GM12891 (cell line): ENCODE data around the gene CDKN3.

GRCh38 chr14:53126809-53127101, 26.4 kb downstream of the DDHD1 start:
- RRBS = no CpG with 5 or more reads among the region's 5 CpGs

DNA sequence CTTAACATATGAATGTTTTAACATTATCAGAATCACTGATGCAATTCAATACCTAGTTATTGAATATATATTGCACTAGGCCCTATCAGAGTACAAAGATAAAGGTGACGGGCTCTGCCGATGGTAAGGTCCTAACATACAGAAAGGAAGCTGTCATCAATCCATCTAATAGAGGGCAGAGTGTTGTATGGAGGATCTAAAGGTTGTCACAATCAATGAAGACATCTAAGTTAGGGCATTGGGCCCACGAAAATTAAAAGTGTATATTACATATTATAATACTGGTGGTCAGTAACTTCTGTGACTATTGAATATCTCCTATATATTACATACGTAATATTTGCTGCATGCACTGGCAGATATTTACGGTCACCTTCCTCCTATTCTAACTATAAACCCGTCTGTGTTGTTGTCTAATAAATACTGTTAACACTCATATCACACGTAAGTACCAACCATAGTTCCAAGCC, 2.0 kb downstream of the DDHD1 start:
- RRBS = no CpG with 5 or more reads among the region's 7 CpGs

GRCh38 chr14:53946415-53947351, 9.9 kb downstream of the BMP4 start:
- RRBS = 23% methylated on average over 17 of the region's 70 CpGs

- RRBS = 3% methylated on average over 7 of the region's 56 CpGs
These were observed 884 bp downstream of the BMP4 start for GRCh38 chr14:53955486-53956396.

- RRBS = 1% methylated on average over 15 of the region's 83 CpGs
These were observed at the start of gene CDKN3 for GRCh38 chr14:54396306-54397328. TSS of gene CDKN3 (plus strand) at chr14:54397007.

- RRBS = no CpG with 5 or more reads among the region's 8 CpGs
These were observed 7.7 kb downstream of the SAMD4A start for GRCh38 chr14:54574544-54575015.

DNA sequence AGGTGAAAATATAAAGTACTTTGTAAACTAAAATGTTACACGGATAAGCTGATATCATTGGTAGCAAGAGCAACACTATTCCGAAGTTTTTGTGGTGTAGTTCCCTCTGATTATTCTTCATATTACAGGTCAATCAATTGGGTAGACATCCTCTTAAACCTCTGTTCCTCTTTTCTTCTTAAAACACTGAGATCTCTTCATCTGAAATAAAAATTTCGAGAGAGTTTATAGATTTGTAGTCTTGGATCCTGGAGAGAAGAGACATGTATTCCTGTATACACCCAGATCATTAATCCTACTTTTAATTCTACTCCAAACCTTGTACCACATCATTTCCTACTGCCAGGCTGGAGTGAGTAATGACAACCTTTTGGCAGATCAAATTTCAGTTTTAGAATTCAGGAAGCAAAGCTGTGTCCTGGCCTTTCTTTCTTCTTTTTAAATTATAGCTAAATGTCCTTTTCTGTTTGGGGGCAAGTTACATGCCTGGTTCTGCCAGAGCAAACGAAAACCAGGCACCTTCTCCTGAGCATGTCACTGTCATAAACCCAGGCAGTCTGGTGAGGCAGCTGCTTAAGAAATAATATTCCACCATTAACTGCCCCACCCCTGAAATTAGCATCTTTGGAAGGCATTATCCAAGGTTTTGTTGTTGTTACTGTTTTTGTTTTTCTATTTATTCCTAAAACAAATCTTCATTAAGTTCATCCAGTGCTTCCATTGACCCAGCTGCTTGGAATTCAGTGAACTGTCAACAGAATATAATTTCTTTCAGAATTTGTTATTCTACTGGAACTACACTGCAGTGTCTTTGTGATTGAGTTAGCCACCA, 33.0 kb downstream of the SAMD4A start:
- RRBS = no CpG with 5 or more reads among the region's 4 CpGs

DNA sequence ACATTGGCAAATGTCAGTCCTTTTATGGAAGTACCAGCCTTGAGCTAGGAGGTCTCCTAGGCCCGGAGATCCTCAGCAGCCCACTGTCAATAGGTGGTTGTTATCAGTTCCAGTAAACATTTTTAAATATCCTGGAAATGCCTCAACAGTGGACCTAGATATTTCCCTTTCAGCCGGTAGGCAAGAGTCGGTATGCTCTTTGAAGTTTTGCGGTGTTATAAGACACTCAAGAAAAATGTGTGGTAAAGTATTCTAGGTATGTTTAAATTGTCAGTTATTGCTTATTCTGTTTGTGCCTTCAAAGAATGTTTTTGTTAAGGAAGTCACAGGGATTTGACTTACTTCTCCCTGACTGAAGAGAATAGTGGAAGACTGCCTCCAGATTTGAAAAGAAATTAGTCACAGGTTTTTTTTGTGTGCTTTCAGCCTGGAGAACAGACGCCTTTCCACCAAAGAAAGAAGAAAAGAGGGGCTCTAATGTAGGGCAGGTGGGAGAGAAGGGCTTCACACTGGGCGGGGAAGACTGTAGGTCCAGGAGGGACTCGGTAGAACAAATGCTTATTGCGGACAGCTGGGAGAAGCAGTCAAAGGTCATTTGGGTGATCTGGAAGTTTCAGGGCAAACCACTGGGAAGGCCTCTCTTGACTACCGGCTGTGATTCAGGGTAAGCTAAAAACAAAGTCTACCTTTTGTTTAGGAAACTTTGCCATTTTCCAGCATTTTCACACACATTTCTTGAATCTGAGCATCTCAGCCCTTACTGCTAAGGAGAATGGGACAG, 76.7 kb downstream of the SAMD4A start:
- RRBS = 100% methylated on average over 1 of the region's 9 CpGs

GRCh38 chr14:54648750-54649685, 82.1 kb downstream of the SAMD4A start:
- RRBS = no CpG with 5 or more reads among the region's 13 CpGs

DNA sequence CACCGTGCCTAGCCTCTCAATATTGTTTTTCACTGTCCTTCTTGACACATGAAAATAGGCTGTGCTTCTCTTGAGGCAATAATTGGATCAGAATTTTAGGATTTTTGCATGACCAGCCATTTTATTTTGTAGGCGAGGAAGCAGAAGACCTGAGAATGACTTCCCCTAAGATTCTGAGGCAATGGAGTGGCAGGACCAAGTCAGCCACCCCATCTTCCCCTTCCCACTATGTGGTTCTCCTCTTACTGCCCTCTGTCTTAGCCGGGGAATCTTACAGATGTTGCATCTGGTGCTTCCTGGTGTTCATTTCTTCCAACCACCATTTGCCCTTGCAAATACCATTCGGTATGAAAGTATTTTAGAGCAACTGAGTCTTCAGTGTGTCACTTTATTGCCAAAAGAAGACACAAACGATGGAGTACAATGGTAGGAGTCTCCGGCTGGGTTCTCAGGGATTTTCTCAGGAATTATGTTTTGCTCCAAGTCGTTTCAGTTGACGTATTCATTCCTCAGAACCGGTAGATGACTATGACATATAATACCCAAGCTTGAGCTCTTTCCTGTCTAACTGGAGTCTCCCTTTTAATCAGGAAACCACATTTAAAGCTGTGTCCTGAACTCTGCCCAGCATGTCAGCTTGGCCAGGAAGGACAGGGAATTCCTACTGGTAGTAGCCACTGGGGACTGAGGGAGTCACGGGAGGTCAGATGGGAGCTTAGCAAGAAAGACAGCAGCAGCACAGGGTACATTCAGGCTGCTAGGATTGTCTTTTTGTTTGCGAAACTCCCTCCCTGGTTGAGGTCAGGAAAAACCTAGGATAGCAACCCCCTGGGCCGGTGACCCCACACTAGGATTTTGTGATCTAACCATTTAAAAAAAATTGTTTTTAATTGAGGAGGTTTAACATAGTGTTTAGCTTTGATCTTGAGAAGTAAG, 87.0 kb downstream of the SAMD4A start:
- RRBS = no CpG with 5 or more reads among the region's 12 CpGs

GRCh38 chr14:54673031-54673921, 106.3 kb downstream of the SAMD4A start:
- RRBS = no CpG with 5 or more reads among the region's 9 CpGs

GRCh38 chr14:54770315-54771090, 132.1 kb downstream of the GCH1 start:
- RRBS = no CpG with 5 or more reads among the region's 8 CpGs

- RRBS = no CpG with 5 or more reads among the region's 15 CpGs
These were observed 87.6 kb downstream of the GCH1 start for GRCh38 chr14:54814959-54815543.

GRCh38 chr14:54901382-54901992, 1.1 kb downstream of the GCH1 start:
- RRBS = under 1% methylated on average over 7 of the region's 27 CpGs

- RRBS = no CpG with 5 or more reads among the region's 11 CpGs
These were observed 23.3 kb downstream of the MAPK1IP1L start for GRCh38 chr14:55074465-55075366.

- RRBS = no CpG with 5 or more reads among the region's 18 CpGs
These were observed 6.2 kb upstream of the LGALS3 start for GRCh38 chr14:55122506-55123598.

DNA sequence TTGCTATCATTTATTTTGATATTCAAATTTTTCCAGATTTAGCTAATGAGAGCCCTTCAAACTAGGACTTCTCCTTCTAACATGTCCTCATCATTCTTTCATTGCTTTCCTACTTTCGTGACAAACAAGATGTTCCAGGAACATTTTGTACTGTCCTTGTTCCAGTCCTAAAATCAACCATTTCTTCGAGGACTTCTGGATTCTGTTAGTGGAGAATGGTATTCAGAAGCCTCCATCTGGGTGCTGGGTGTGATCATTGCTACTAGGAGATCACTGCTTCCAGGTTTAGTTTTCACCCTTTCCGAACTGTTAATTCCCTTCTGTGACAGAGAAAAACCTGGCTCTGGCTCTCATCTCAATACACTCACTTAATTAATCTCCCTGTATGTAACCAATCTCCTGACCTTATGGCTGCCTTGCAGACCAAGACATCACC, 29.5 kb upstream of the FBXO34 start:
- RRBS = no CpG with 5 or more reads among the region's 3 CpGs

GRCh38 chr14:55271887-55272826, 936 bp downstream of the FBXO34 start:
- RRBS = 0% methylated on average over 6 of the region's 36 CpGs

DNA sequence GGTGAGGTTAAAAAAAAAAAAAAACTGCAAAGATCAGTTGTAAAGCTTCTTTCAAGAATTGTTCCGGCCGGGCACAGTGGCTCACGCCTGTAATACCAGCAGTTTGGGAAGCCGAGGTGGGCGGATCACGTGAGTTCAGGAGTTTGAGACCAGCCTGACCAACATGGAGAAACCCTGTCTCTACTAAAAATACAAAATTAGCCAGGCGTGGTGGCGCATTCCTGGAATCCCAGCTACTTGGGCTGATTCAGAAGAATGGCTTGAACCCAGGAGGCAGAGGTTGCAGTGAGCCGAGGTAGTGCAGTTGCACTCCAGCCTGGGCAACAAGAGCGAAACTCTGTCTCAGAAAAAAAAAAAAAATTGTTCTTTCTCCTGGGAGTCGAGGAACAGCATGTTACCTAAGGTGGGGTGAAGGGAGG, 13.8 kb downstream of the FBXO34 start:
- RRBS = no CpG with 5 or more reads among the region's 11 CpGs

DNA sequence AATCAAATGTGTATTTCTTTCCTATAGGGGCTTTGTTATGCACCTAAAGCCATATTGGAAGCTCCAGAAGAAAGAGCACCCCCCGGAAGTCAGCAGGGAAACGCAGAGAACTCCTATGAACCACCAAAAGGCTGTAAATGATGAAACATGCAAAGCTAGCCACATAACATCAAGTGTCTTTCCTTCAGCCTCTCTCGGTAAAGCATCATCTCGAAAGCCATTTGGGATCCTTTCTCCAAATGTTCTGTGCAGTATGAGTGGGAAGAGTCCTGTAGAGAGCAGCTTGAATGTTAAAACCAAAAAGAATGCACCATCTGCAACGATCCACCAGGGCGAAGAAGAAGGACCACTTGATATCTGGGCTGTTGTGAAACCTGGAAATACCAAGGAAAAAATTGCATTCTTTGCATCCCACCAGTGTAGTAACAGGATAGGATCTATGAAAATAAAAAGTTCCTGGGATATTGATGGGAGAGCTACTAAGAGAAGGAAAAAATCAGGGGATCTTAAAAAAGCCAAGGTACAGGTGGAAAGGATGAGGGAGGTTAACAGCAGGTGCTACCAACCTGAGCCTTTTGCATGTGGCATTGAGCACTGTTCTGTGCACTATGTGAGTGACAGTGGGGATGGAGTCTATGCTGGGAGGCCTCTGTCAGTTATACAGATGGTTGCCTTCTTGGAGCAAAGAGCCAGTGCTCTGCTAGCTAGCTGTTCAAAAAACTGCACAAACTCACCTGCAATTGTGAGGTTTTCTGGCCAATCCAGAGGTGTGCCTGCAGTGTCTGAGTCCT, 61.1 kb downstream of the ATG14 start:
- RRBS = no CpG with 5 or more reads among the region's 6 CpGs